Temporal lobe (tissue), 2 donors: ENCODE results near the genes SMARCD2, MILR1 and GNA13.

- RAMPAGE, long total RNA: no peak
Observed at GRCh38 chr17:63842128-63843334, at the start of gene SMARCD2. TSS of gene SMARCD2 (minus strand) at chr17:63842685.

GRCh38 chr17:63934718-63935055 is 2.6 kb upstream of the CD79B start:
- RAMPAGE, long total RNA: no peak

DNA sequence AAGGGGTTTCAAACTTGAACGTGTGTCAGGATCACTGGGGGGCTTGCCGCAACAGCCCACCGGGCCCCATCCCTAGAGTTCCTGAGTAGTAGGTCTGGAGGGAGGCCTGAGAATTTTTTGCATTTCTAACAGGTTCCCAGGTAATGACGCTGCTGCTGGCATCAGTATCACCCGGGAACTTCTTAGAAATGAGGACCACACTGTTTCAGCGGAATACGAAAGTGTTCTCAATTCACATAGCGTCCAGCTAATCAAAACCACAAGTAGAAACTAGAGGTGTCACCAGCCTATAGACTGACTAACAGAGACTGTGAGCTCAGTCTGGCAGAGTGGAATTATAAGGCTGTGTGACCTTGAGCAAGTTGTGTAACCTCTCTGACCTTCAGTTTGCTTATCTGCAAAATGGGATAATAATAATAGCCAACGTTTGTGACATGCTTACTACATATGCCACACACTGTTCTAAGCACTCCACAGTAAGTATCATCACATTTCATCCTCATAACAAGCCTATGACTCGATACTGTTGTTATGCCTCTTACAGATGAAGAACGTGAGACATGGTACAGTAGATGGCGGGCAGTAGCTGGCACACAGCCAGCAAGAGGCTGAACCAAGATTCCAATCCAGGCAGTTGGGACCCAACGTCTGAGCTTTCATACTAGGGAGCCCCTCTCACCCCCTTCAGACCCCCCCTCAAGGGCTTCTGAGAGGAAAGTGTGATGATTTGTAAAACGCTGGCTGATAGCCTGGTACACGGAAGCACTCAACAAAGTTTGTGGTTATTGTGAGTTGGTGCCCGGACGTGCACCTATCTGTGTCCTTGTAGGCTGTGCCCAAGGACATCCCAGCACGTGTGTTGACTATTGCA is 4.6 kb upstream of the ICAM2 start:
- RAMPAGE, long total RNA: no peak

DNA sequence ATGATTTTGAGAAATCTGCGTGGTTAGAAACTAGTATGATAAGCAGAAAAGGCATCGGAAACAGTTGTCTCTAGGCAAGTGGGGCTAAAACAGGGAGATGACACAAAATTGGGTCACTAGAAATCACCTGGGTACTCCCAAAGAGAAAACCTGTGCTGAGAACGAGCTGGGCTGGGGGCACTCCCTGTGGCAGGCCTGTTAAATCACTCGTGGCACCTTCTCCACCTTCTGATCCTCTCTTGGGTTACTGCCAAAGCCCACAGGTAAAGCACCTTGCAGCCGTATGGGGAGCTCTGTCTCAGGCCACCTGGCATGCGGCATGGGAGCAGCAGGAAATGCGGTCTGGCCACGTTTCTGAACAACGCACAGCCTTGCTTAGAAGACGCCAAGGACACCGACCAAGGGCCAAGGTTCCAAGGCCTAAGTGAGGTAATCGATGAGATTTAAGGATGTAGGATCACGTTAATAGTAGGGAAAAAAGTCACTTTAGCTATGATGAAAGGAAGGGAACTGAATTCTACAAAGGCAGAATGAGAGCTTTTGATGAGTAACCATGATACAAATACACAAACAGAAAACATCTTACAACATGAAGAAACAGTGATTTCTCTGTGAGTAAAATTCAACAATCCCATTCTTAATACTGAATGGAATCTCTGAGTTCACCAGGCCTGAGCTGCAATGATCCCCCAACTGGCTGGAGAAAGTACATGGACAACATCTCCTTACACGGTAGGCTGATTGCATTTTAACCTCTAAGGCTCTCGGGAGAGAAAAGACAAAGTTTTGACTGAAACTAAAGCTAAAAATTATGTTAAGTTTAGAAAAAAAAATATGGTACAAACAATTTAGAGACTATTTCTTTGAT is 21.7 kb upstream of the ICAM2 start:
- RAMPAGE, long total RNA: no peak

GRCh38 chr17:64047737-64048131 is 27.3 kb upstream of the ICAM2 start:
- RAMPAGE, long total RNA: no peak

GRCh38 chr17:64063794-64064913 is 43.7 kb upstream of the ICAM2 start:
- RAMPAGE, long total RNA: no peak

- RAMPAGE, long total RNA: no peak
Observed at GRCh38 chr17:64130243-64131057, 506 bp upstream of the ERN1 start.

DNA sequence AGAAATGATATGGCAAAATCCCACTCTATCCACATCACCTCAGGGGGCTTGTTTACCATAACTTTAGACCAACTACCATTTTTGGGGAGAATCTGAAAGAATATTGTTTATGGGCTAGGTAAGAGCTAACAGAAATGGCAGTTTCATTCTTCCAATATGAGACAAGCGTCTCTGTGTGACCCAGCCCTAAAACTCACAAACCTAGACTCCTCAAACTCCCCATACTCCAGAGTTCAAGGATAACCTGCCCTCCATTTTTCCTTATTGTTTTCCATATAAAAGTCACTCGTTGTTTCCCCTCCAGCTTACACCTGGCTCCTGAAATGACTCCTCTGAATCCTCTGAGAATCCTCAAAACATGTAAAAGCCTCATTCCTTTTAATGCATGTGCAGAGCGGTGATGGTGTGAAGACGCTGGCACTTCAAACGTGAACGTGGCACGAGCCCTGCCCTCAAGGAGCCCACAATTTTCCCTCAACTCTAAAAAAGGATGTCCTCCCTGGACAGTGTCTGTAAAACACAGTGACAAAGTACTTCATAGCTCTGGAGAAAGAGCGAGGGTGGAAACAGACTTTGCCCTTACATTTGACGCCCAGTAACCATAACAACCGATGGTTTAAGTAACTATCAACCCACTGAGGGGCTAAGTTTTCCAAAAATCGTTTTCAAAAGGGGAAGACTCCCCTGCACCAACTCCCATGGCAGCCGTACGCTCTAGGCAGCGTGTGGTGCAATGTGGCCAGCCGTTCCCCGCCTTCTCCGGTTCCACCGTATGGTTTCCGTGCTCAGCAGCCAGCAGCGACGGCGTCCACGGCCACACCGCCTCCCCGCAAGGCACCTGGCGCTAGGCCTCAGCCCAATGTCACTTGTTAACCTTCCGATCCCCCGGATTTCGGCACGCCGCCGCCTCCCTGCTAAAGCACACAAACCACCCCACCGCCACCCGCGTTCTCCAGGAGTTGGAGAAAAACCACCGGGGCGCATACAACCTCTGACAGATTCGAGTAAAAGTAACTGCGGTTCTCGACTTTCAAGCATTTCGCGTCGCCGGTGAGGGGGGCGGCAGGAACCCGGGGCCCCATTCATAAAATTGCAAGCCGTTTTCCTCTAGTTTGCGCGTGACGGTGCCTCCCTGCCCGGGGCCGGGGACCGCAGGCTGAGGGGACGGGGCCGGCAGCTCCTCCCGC is 929 bp downstream of the TEX2 start:
- RAMPAGE, long total RNA: no peak

DNA sequence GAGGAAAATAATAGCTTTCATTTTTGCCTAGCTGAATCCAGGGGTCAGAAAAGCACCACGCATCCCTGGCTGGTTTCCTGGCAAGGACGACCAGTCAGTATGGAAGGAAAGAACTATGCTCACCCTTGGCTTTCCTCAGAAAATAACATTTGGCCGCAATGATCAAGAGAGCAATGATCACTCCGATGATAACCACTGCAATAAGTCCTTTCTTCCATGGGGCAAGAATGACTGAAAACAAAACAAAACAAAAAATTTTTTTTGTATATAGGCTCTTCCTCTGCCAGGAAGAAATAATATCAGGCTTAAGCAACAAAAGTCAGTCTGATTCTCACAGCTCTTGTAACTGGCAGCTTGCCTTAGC is 35.9 kb downstream of the PECAM1 start:
- RAMPAGE, long total RNA: no peak

GRCh38 chr17:64380876-64381529 is 9.7 kb downstream of the PECAM1 start:
- RAMPAGE, long total RNA: no peak

GRCh38 chr17:64448624-64449456 is at the start of gene MILR1:
TSS of gene MILR1 (plus strand) at chr17:64449115.
- RAMPAGE, long total RNA: no peak

DNA sequence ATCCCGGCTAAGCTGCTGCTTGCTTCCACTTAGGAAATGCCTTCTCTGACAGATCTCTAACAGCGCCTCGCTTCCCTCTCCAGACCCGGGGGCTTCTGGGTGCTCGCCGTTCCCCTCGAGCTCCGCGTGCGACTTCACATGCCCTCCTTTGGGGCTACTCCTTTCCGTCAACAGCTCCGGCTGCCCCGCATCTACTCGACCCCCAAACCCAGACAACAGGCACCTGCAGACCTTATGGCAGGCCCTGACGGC is 226 bp downstream of the POLG2 start:
- RAMPAGE, long total RNA: no peak

DNA sequence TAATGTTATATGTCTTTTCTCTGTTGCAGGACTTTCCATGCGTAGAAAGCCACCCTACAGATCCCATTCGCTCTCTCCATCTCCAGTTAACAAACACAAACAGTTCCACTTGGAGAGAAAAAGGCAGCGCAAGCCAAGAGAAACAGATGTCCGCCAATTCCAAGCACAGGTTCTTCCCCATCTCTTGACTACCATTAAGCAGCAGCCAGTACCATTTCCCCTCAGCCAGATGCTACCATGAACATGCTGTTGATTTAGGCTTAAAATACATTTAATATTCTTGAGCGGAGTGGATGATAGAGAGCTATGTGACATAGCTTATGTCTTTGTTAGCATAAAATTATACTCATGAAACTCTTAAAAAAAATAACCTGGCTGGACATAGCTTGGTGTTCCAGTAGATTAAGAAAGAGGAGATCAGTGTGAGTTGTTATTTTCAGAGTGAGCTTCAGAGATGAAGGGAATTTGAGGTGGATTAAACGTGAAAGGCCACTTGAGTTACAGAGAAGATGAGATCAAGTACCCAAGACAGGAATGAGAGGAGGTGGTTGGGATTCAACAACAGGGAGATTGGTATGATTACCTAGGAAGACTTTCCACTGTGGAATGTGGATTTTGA is 22.6 kb downstream of the CEP95 start:
- RAMPAGE, long total RNA: no peak

DNA sequence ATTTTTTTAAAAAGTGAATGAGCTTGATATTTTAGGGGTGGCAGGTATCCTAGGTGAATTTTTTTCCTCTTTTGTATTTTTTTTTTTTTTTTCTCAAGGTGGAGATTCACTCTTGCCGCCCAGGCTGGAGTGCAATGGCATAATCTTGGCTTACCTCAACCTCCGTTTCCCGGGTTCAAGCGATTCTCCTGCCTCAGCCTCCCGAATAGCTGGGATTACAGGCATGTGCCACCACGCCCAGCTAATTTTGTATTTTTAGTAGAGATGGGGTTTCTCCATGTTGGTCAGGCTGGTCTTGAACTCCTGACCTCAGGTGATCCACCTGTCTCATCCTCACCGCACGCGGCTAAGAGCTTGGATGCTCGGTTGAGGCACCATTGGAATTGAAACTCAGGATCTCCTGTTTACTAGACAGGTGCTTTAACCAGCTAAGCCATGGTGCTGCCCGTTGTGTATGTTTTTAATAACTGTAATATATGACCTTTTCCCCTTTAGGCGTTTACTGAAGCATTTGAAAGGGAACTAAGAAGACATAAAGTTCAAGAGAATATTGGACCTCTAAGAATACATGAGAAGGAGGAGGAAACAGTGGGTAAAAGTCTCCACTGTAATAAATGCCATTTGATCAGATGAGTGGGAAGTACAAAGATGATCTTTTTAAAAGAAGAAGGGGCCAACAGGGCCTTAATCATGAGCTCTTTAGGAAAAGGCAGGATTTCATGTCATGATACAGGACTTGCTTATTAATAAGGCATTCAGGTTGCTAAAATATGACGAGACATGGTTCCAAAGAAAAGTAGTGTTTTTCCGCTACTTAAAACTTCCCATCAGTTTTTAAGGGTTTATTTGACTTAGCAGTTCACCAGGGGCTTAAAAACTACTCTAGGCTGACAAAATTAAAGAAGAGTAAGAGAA is 23.9 kb downstream of the CEP95 start:
- RAMPAGE, long total RNA: no peak

- RAMPAGE, long total RNA: no peak
Observed at GRCh38 chr17:64535996-64536331, 29.2 kb downstream of the CEP95 start.

- RAMPAGE, long total RNA: no peak
Observed at GRCh38 chr17:64773839-64774668, 111.9 kb upstream of the SMURF2 start.

- RAMPAGE, long total RNA: no peak
Observed at GRCh38 chr17:64777754-64778290, 115.7 kb upstream of the SMURF2 start.

DNA sequence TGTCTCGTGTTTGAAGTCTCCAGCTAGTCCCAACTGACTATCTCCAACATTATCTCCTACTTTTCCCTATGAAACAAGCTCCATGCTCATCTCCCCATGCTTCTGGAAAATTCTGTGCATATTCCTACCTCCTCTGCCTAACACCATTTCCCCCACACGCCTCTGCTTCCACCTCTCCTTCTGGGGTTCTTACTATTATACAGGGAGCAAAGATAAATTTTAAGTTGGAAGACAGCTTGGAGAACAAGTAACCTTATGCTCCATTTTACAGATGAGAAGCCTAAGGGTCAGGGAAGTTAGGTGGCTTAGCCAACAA is 27.4 kb downstream of the GNA13 start:
- RAMPAGE, long total RNA: no peak

DNA sequence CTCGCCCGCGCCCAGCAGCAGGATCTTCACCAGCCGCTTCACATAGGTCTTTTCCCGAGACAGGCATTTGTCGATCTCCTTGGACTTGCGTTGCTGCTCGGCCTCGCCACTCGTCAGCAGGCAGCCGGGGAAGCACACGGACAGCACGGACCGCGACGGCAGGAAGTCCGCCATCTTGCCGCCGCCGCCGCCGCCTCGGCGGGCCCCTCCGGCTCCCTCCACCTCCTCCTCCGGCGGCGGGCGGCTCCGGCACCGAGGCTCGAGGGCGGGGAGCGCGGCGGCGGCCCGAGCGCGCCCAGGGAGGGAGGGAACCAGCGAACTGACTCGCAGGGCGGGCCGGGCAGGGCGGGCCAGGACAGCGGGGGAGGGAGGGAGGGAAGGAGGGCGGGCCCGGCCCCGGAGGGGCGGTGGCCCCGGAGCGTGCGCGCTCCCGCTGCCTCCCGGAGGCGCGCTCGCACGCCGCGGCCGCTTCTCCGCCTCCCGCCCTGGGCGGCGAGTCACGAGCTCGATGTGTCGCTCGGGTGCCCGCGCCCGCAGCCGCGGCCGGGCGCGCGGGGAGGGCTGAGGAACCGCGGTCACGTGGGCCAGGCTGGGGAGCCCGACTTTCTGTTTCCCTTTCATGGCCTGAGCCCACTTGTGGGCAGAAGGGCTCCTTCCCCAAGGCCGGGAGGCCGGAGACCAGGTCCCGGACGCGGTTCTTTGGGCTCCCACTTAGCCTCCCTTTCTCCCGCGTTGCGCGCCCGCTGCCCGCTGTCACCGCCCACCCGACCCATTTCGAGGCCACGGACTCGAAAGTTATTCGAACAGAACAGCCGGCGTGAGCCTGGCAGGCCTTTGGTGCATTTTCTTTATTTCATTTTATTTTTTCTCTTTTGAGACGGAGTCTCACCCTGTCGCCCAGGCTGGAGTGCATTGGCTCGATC is at the start of gene GNA13:
TSS of gene GNA13 (minus strand) at position 321 of the 923 bp plus-strand sequence.
- RAMPAGE, long total RNA: no peak

DNA sequence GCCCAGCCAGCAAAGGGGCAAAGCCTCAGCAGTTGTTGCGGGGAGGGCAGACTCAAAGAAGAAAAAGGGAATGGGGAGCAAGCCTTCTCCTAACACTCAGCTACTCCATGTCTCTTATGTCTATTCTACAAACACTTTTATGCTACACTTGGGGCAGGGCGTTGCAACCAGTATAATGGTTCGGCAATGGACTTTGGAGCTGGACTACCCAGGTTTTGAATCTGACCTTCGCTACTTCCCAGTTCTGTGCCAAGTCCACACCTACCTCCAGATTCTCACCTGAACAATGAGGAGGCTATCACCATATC is 31.1 kb upstream of the GNA13 start:
- RAMPAGE, long total RNA: no peak